H4 (cell line): ENCODE measurements around a stretch of chr12.

- RAMPAGE, long total RNA: no peak
Observed at GRCh38 chr12:5244603-5245117, 187.2 kb upstream of the NTF3 start.

DNA sequence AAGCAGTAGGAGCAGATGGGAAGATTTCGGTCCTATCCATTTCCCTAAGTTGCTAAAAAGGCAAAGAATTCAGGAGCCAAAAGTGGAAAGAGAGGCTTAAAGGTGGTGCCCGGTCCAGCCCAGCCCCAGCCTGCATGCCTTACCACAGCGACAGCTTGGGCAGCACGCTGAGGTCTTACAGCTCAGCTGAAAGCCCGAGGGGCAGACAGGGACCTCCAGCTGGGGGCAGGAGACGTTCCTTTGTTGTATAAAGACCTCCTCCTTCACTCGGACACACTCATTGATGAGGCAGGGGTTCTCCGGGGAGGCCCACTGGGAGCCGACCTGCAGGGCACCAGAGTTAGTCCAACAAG, 24.0 kb upstream of the ANO2 start:
- RAMPAGE, long total RNA: no peak

GRCh38 chr12:5991806-5992240, 46.8 kb upstream of the ANO2 start:
- RAMPAGE, long total RNA: no peak

- RAMPAGE, long total RNA: no peak
Observed at GRCh38 chr12:6088494-6088811, 36.0 kb downstream of the VWF start.

DNA sequence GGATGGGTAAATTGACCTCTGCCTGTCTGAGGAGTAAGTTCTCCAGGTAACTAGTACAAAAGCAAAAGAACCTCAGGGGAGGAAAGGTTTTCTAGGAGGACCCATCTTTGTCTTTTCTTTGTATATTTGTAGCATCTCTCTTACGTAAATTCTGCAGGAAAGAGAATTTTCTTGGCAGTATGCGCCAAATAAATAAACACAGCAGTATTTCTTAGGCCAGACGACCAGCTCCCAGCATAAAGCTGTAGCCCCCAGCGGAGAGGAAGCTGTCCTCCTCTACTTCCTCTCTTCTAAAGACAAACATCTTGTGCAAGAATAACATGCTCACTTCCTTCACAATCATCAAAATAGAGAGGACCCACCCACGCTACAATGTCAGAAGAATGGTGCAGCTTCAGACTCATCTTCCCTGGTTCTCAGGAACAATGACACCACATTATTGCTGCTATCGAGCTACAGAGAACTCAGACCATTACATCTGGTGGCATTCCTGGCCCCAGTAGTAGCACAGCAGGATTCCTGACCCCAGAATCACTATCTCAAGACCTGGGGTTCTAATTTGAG, 16.5 kb upstream of the VWF start:
- RAMPAGE, long total RNA: no peak

GRCh38 chr12:6142668-6143126, 18.2 kb upstream of the VWF start:
- RAMPAGE, long total RNA: no peak

DNA sequence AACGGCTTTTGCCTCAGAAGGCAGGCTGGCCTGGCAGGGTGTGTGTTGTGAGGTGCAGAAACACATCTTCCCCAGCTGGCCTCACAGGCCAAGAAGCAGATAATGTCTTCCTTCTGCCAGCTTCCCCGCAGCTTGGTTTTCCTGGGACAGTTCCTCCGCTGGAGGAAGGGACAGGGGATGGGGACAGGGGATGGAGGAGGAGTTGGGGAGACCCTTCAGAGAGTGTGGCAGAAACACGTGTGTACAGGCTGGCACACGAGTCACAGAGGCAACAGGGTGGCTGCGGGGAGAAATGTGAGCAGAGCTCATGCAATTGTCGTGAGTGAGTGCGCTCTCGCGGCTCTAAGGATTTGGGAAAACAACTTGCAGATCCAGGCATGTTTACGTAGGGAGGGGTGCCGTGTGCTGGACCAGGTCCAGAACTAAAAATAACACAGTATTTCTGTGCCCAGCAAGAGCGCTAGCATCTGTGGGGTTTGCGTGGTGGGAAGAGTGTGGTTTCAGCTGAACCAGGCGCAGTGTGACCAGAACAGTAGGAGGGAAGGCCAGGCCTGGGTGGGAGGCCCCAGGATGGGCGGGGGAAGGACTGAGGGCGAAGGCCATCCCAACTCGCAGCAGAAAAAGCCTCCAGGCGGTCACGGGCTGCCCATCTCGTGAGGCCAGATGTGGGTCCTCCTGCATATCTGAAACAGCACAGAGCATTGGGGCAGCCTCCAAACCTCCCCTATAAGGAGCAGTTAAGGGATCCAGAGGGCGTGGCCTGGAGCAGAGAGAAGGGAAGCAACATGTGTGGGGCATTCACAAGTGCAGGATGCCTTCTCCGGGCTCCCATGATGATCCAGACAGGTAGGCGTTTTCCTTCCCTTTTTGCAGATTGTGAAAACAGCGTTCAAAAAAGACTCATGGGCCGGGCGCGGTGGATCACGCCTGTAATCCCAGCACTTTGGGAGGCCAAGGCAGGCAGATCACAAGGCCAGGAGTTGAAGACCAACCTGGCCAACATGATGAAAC, 18.0 kb upstream of the CD9 start:
- RAMPAGE, long total RNA: no peak

DNA sequence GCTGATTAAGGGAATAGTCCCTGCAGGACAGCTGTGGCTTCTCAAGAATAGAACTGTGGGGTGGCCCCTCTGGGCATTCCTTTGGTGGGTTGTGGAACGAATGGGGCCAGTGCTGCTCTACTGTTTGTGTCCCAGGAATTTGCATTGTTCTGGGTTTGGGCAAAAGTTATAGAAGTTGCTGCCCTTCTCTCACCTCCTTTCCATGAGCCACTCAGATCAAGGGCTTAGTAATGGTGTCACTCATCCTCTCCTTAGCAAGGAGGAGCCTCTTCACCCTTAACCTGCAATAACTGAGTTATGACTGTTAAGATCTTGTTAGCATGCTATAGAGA, 31.3 kb downstream of the CD9 start:
- RAMPAGE, long total RNA: no peak

DNA sequence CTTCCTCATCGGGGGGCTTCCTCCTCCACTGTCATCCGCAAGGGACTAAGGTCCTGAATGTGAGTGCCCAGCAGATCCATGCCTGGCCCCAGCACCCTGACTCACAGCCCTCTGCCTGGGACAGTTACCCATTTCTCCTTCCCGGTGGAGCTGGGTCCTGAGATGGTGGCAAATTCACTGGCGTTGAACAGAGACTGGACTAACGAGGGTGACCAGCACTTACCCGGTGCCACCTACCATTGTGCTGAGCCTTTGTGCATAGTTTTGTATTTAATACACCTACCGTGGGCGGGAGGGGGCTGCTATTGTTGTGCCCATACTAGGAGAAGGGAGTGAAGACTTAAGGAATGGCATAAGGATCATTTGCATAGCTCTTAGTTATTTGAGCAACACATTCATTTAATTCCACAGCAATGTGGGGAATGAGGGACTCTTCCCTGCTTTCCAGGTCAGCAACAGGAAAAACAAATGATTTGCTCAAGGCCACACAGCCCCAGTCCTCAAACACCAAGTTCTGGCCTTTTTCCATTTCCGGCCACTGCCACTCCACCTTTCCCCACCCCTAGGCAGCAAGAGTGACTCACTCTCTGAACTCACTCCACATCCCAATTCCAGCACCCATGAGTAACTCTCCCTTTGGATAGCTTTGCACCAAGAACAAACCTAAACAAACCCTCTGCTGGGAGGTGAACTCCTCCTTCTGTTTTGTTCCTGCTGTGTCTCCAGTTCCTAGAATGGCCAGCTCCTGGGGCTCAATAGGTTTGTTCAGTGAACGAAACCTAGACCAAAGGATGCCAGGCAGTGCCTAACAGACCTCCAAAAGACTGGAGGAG, 30.6 kb upstream of the PLEKHG6 start:
- RAMPAGE, long total RNA: no peak

GRCh38 chr12:6324865-6325579, 14.5 kb downstream of the PLEKHG6 start:
- RAMPAGE, long total RNA: no peak

DNA sequence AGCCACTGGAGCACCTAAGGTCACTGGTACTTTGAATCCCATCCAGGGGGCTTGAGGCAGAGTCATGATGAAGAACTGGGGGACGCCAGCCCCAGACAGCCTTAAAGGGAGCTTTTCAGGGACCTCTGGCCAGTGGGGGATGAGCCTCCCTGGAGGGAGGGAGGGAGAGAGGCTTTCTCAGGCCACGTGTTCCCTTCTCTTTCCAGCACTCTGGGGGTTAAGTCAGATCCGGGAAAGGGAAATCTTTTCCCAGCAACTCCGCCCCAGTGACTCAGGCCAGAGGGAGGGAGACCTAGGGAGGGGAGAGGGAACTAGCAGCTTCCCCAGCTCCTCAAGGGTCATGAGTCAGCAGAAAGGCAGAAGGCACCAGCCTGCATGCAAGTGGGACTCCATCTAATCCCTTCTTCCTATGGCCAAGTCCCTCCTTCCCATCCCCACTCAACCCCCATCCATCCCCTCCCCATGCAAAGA, 5.8 kb downstream of the TNFRSF1A start:
- RAMPAGE, long total RNA: no peak

- RAMPAGE, long total RNA: no peak
Observed at GRCh38 chr12:6363172-6364341, 11.8 kb downstream of the SCNN1A start.

- RAMPAGE, long total RNA: no peak
Observed at GRCh38 chr12:6384479-6385493, 824 bp downstream of the LTBR start.

- RAMPAGE, long total RNA: no peak
Observed at GRCh38 chr12:6390800-6391979, 7.2 kb downstream of the LTBR start.

GRCh38 chr12:6463041-6463871, 7.2 kb downstream of the VAMP1 start:
- RAMPAGE, long total RNA: no peak

DNA sequence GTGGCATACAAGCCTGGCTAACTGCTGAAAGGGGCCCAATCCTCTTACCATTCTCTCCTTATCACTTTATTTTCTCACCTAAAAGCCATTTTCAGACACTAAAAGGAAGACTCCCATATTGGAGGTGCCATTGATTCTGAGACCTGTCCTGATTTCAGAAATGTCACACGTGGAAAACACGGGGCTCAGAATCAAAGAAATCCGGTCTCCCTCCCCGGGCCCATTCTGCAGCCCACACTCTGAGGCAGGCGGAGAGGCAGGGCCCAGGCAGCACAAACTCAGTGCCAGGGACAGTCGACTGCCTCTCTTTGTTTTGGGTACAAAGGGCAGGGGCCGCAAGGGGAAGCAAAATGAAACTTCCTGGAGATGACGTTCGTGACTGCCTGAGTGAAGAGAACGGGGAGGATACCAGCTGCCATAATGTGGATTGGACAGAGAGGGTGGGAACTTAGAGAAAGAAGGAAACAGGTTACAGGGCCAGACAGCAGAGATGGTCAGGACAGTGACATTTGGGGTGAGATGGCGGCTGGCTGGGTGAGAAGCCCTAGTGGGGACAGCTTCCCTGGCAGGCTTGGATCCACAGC, 7.9 kb downstream of the GAPDH start:
- RAMPAGE, long total RNA: no peak

DNA sequence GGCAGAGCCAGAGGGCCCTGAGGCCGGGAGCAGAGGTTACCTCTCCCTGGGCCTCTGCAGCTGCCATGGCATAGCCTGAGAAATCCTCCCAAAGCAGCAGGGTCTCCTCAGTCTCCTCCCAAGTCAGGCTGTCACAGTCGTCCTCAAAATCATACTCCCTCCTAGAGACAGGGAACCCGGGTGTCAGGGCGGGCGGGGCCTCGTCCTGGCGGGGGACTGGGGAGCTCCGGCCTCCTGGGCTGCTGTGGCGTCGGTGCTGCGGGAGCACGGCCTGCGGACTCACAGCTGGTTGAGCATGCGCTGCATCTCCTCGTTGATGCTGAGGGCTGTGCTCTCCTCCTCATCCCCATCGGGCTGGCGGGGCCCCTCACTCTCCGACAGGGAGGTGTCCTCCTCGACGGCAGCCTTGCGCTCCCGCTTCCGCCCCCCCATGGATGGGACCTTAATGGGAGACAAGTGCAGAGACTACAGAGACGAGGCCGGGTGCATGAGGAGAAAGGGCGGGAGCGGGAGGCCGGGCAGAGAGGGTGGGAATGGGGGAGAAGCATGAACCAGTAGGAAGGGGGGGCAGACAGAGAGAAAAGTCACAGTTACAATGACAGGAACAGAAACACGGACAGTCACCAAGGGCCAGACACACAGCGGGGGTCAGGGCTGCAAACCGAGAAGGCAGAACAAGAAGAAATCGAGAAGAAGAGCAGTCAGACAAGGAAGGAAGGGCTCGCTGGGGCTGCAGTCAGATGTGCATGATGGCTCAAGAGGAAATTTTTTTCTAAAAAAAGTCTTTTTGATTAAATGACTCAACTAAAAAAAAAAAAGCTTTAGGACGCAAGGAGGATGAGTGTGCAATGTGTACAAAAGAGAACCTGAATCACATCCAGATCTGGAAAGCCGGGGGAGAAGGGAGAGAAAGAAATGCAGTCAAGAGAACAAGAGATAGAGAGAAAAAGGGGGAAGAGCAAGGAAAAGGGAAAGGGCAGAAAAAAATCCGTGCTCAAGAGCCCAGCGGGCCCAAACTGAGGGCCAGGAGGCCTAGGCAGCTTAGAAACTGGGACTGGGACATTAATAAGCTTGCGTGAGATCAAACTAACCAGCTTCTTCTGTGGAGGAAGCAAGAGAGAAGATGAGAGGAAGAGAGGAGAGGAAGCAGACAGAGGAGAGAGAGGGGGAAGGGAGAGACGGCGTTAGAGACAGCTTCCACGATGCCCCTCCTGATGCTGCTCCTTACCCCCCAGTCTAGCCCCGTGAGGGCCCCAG, 7.0 kb downstream of the IFFO1 start:
- RAMPAGE, long total RNA: no peak

GRCh38 chr12:6581542-6581942, 13.5 kb upstream of the NOP2 start:
- RAMPAGE, long total RNA: no peak

DNA sequence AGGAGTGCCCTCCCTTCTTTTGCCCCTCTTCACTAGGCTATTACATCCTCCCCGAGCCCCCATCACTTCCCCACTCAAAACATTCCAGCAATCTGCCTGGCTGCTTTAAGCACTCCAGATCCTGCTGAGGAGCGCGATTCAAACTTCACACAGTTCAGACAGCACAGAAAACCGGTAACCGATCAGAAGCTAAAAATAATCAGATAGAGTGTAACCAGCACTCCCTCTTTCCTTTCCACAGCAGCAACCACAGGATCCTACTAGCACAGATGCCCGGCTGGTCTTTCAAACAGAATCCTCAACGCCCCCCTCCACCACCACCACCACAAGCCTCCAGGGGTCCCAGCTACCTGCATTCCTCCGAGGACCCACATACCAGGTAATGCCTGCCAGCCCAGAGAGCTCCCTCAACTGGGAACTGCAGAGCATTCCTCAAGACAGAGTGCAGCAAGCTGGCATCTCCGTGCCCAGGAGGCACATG, 1.5 kb downstream of the CHD4 start:
- RAMPAGE, long total RNA: no peak

DNA sequence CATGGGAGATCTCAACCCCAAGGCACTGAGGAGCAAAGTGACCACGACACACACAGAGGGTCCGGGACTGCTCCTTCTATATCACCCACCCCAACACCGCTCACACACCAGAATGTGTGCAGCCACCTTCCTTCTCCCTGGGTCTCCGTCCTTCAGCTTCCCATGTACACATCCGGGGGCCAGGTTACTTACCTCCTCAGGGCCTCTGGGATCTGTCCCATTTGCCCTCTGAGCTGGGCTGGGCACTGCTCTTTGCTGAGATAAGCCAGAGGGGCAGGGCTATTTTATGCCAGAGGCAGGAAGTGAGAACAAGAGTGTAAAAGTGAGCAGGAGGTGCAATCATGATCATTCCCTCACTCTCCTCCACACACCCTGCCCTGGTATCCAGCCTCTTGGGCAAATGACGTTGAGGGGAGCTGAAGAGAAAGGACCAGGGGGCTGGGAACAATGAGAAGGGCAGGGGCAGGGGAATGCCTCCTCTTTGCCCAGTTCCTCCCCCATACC, 4.3 kb downstream of the LPAR5 start:
- RAMPAGE, long total RNA: no peak